HEK293 (cell line): ENCODE measurements around a stretch of chr2.

DNA sequence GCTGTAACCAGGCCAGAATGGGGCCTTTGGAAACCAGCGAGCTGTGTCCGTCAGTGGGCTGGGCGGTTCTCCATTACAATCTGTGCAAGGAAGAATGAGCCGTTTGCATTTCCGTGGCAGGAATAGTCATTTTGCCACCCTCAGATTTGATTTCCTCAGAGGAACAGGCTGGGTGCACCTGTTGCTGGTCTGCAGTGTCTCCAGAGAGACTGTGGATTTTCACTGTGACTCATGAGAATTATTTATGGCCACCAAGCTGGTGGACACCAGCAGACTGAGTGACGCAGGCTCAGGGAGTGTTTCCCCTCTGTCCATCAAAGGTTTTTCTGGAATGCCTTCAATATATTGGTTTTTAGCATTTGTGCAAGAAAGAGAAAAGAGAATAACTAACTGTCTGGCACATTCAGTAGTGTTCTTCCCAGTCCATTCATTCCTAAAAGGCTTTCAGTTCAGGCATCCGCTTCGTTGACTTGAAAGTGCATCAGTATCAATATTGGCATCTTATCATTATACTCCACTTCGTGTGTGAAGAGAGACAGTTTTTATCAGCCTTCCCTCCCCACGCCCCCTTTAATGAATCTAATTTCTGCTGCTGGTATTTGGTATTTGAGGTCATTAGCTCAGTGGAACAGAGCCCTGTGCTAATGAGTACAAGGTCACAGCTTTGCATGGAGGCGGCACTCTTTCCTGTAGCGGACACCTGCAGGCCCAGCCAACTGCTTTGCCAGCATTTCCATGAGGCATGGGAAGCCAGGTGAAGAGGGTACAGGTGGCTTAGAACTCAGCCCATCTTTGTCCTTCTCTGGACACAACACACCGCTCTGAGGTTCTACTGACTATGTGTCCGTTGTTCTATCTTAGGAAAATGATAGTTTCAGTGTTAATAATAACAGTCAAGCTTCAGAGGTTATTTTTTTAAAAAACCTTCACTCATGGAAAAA is 39.9 kb downstream of the PRKCE start:
- PRO-cap: no peak
- RRBS, 2 experiments: no CpG with 5 or more reads among the region's 14 CpGs

- PRO-cap: no peak
- RRBS, 2 experiments: no CpG with 5 or more reads among the region's 8 CpGs
Measured at GRCh38 chr2:45741382-45741998, 90.0 kb downstream of the PRKCE start.

DNA sequence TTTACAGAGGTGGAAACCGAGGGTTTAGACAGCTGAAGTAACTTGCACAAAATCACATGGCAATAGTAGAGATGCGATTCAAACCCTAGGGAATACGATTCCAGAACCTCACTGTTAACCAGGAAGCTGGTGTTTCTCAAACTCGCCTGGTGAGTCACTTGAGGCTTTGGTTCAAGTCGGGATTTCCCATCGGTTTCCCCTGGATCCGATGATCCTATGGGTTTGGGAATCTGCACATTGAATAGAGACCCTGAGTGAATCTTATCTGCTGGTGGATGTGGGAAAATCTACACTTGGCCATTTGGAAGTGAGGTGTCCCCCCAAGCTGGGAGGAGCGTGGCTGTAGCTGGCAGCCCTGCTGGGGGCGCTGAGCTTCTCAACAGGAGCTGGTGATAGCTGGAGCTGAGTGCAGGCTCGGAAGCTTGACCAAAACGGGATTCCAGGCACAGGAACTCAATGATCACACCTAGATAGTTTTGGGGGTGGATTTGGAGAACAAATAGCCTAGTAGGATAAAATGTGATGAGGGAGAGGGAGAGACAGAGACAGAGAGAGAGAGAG is 135.4 kb downstream of the PRKCE start:
- PRO-cap: no peak
- RRBS, 2 experiments: no CpG with 5 or more reads among the region's 11 CpGs

- PRO-cap: no peak
- RRBS, 2 experiments: no CpG with 5 or more reads among the region's 6 CpGs
Measured at GRCh38 chr2:45909374-45910176, 258.1 kb downstream of the PRKCE start.

DNA sequence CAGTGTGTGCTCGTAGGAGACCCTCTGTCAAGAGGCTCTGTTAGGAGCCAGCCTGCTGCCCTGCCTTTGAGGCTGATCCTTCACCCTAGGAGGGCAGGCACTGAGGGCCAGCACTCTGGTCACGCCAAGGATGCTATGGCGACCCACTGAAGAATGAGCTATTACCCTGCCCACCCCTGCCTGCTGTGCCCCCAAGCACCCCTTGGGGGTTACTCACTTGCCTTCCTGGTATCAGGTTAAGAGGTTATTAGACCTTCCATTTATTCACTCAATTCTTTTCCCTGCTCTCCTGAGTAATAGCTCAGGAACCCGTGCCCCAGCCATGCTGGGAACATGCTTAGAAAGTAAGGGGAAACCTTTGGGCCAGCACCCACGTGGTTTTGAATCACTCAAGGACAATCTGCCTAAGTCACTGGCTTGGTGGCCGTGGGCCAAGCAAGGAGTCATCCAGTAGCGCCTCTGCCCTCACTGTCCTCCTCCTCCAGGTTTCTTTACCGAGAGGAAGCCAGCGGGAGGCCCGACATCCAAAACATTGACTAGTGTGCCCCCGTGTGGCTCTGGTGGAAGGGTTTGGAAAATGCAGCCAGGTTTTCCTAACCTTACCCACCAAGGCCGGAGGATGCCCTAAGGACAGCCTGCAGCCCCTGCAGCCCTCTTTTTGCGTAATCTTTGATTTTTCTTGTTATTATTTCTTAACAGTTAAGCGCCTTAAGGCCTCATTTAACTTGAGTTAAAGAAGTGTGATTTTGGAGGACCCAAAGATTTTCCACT is 284.7 kb downstream of the PRKCE start:
- PRO-cap: no peak
- RRBS, 2 experiments: no CpG with 5 or more reads among the region's 14 CpGs

DNA sequence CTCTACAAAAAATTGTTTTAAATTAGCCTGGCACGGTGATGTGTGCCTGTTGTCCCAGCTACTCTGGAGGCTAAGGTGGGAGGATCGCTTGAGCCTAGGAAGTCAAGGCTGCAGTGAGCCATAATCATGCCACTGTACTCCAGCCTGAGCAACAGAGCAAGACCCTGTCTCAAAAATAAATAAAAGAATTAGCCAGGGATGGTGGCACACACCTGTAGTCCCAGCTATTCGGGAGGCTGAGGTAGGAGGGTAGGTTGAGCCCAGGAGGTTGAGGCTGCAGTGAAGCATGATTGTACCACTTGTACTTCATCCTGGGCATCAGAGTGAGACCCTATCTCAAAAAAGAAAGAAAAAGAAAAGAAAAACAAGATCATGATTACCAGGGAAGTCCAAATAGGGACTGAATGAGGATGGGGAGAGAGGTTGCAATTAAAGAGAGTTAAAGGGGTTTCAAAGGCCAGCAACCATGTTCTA is 270.2 kb upstream of the EPAS1 start:
- PRO-cap: no peak
- RRBS, 2 experiments: no CpG with 5 or more reads among the region's 3 CpGs

DNA sequence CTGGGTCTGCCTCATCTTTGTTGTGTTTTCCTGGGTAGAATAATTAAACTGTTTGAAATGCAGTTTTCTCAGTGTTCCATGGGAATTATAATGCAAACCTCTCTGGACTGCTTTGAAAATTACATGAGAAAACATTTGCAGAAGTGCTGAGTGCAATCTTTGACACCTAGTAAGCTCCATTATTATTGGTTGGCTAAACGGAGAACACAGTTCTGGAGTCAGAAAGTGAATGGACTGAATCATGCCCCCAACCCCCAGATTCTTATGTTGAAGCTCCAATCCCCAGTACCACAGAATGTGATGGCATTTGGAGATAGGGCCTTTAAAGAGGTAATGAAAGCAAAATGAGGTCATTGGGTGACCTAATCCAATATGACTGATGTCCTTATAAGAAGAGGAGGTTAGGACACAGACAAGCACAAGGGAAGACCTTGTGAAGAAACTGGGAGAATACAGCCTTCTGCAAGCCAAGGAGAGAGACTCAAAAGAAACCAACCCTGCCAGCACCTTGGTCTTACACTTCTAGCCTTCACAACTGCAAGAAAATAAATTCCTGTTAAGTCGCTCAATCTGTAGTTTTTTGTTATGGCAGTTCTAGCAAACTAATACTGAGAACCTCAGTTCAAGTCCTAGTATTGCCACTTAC is 200.9 kb upstream of the EPAS1 start:
- PRO-cap: no peak
- RRBS, 2 experiments: no CpG with 5 or more reads among the region's 2 CpGs

- PRO-cap: no peak
- RRBS, 2 experiments: no CpG with 5 or more reads among the region's 5 CpGs
Measured at GRCh38 chr2:46142501-46143237, 154.5 kb upstream of the EPAS1 start.

GRCh38 chr2:46256450-46257239 is 40.6 kb upstream of the EPAS1 start:
- PRO-cap: no peak
- RRBS, 2 experiments: no CpG with 5 or more reads among the region's 9 CpGs

- PRO-cap: no peak
- RRBS, 2 experiments: no CpG with 5 or more reads among the region's 1 CpG
Measured at GRCh38 chr2:46319068-46319406, 21.8 kb downstream of the EPAS1 start.

DNA sequence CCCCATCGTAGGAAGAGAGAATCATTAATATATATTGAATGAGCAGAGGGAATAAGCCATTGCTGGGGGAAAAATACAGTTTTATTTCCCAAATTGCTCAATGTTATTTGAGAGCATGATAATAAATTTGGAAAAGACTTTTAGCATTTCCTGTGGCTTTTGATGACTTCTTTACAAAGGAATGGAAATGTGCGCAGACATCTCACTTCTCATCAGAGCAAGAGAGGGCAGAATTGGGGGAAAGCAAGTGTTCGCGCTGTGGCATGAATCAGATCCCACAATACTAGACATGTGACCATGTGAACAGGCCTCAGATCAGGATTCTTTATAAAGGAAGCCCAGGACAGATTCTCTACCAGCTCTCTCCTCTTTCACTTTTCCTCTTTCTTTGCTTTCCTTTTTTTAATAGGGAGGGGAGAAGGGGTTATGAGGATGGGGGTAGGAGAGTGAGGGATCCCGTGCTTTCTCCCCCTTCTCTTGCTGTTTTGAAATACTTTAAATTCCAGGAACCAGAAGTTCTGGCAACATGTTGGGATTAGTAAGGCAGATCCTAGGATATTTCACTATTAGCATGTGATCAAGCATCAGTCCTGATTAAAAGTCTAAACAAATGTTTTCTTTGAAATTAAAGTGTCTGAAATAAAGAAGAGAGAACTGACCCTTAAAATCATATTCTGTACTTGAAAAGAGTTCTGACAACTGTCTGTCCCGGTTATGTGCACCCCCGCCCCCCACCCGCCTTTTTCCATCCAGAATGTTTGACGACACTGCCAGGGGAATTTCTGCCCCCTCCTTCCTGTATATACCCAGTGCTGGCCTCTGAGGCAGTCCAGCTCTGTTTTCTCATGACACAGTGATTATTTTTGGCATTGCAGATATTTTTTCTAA is 37.7 kb downstream of the EPAS1 start:
- PRO-cap: no peak
- RRBS, 2 experiments: no CpG with 5 or more reads among the region's 9 CpGs

DNA sequence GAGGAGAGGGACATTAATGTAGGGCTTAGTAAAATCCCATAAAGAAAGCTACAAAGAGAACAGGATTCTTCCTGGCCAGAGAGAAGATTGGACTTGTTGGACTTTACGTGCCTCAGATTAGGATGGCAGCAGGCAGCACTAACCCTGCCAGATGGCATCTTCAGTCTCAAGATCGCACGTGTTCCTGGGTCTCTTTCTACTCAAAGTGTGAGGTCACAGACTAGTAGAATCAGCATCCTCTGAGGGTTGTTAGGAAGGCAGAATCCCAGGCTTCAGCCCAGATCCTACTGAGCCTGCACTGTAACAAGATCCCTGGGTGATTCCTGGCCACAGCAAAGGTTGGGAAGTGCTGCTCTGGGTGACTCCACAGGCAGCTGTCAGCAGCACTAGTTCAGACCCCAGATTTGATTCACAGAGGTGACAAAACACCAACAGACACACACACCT is 39.3 kb downstream of the EPAS1 start:
- PRO-cap: no peak
- RRBS, 2 experiments: no CpG with 5 or more reads among the region's 3 CpGs

DNA sequence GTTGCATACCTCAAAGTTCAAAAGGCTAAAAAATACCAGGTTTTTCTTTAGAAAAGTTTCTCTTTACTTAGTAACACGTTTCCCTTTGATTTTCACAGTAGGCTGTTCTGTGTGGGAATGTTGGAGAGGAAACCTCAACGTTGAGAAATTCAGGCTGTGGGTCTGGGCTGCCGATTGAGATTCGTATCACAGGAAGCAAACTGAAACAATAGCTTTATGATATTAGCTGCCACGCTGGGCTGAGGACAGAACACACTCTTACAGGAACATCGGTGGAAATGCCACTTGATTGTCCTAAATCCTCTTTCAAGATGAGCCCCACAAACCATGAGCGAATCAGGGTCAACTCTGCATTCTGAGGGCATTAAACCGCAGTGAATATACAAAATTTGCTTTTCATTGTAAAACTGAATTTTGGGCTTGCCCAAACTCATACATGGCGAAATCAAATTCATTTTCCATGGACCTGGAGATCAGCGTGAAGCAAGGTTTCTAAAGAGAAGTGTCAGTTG is 53.2 kb downstream of the EPAS1 start:
- PRO-cap: no peak
- RRBS, 2 experiments: no CpG with 5 or more reads among the region's 10 CpGs

DNA sequence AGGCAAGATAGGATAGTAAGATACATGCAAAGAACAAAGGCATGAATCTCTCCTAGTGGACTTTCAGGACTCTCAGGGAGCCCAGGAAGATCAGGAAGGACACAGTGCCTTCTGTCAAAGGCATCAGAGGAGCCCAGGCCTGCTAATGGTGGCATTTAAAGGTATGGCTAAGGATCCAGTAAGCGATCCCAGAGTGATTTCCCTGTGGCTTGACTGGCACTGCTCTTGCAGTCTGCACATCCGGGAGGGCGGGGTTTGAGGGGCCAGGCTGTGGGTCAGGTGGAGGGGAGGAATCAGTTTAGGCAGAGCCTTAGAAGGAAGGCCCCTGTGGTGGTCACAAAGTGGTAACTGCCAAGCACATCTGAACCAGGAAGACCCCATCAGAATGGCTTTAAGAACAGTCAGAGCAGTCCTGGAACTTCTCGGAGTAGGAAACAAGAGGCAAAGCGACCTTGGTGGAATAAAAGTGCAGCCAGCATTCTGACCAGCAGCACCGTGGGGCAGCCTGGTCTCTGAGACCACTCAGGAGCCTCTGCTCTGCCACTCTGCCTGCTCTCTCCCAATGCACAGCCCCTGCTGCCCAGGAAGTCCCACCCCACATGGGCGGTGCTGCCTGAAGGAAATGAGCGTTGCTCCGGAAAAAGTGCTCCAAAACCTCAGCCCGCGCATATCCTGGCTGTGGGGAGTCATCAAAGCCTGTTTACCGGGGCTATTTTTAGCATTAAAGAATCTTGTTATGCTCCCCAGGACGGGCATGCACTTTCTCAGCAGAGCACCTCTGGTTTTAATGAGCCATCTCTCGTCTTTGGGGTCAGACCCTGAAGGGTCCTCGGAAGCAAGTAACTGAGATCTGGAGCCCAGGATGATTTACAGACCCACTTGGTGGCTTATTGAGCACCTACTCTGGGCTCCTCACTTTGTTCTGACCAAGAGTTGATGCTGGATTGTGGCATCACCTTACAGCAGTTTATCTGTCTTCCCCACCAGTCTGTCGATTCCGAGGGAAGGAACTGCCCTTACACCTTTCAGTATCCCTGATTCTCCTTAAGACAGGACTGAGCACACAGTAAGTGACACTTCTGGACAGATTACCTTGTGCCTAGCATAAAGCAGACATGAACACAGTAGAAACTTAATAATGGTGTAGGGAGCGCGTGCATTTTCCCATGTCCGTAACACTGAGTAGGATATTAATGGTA is 54.5 kb downstream of the EPAS1 start:
- PRO-cap: no peak
- RRBS, 2 experiments: 94% methylated on average over 4 of the region's 20 CpGs

DNA sequence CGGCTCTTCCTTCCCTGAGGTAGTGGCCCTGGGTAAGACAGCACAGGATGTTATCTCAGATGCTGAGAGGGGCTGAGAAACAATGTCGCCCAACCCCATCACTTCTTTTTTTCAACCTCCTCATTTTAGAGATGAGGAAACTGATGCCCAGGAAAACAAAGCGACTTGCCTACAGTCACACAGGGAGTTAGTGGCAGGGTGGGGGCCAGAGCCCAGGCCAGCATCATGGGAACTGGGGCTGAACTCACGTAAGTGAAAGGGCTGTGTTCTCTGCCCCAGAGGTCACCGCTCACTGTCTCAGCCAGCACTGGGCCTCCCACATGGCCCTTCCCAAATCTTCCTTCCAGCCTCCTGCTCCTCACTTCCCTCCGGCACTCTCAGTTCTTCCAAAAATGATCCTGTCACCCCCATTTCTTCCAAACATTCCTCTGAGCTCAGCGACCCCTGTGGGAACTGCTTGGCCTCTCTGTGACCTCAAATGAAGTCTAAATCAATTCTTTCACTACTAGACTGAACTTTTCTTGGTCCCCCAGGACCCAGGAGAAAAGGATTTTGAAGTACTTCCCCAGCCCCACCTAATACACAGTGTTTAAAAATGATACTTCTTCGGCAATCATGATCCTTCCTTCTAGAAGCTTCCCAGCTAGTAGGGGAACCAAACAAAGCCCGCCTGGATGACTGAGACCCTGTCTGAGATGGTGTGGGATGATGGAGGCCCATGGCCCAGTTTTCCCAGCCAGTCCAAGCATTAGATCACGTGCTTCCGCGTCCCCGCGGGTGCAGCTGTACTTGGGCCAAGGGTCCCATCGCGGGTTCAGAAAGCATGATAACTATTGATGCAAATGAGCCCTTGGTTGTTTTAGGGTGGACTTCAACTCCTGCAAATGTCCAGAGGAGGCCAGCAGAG is 91.8 kb downstream of the EPAS1 start:
- PRO-cap: no peak
- RRBS, 2 experiments: no CpG with 5 or more reads among the region's 16 CpGs

DNA sequence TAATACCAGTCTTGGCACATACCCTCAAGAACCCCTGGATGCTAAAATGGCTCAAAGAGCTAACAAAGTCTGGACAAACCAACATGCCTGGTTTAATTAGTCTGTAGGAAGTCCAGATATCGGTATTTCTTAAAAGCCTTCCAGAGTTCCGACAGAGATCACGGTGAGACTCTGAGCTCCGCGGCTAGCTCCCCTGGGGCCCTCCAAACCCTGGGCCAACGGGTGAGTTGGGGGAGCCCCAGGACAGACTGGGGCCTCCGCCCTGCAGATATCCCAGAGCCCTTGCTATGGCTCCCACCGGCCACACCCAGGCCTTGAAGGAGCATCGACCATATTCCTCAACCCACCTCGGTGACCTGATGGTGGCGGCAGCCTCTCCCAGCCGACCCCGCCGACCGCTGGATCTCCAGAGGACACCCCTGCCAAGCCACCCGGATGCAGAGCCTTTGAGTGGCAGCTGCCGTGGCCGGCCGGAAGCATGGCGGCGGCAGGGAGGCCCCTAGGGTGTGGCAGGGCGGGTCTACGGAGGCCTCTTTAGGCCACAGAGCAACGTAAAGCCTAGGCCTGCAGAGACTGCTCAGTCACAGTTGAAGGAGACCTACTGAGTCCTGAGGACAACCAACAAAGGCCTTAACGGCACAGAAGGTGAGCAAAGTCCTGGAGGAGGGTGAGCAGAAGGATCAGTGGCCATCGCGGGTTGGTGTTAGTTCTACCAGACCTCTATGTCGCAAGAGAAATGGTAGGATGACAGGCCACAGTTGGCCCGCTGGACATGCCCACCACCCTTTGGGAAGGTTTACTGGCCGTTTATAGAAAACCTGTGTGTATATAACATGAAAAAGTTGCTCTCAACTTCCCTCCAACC is 113.4 kb upstream of the RHOQ start:
- PRO-cap: no peak
- RRBS, 2 experiments: 69% methylated on average over 2 of the region's 30 CpGs; no CpG with 5 or more reads in 1 of the 2 experiments

GRCh38 chr2:46459549-46459753 is 82.8 kb upstream of the RHOQ start:
- PRO-cap: no peak
- RRBS, 2 experiments: no CpG with 5 or more reads among the region's 3 CpGs

GRCh38 chr2:46487871-46488519 is 54.3 kb upstream of the RHOQ start:
- PRO-cap: no peak
- RRBS, 2 experiments: no CpG with 5 or more reads among the region's 4 CpGs

GRCh38 chr2:46563063-46563788 is 20.8 kb upstream of the ATP6V1E2 start:
- PRO-cap: no peak
- RRBS, 2 experiments: no CpG with 5 or more reads among the region's 7 CpGs

DNA sequence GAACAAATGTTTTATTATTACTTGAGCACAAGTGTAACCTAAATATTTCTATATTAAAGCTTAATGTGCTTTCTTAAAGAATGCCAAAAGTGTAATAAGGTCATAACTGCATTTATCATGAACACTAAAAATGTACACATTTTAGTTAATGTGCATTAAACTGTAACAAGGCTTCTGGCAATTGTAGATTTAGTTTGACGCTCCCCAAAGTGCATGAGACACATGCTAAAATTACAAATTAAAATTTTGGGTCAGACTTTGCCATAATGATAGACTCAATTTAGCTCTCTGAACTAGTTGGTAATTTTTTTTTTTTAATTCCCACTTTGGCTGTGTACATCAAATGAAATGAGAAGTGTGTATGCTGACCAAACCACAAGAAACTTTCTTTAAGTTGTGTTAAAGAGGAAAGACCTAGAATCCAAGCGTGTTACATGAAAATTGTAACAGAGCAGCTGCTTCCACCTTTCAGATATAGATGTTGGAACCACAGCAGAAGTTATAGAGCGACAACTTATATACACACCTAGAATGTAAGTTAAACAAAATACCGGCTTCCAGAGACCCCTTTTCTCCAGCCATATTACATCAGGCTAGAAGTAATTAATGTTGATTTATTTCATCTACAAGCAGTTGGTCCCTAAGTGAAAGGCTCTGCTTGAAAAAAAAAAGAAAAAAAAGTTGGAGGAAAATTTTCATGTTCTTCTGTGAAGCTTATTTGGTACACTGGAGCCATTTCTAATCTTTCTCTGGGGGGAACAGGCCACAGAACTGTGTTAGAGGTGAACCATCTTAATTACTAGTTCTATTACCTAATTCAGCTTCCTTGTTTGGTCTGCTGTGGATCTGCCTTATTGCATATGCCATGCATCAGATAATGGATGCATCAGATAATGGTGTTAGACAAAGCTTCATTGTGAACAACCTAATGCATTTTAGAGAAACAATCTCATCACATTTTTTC is 34.9 kb downstream of the PIGF start:
- PRO-cap: no peak
- RRBS, 2 experiments: no CpG with 5 or more reads among the region's 4 CpGs